Mammary microvascular endothelial cell (primary cell): ENCODE data around the genes NUDC and STX12.

- RAMPAGE, long total RNA: start-site peak on the plus strand at chr1:26921722-26921818, 21,751 and 7,617 reads in 2 replicates
Observed at GRCh38 chr1:26921160-26922187, at the start of gene NUDC. Gene NUDC (plus strand): TSS chr1:26921743.

DNA sequence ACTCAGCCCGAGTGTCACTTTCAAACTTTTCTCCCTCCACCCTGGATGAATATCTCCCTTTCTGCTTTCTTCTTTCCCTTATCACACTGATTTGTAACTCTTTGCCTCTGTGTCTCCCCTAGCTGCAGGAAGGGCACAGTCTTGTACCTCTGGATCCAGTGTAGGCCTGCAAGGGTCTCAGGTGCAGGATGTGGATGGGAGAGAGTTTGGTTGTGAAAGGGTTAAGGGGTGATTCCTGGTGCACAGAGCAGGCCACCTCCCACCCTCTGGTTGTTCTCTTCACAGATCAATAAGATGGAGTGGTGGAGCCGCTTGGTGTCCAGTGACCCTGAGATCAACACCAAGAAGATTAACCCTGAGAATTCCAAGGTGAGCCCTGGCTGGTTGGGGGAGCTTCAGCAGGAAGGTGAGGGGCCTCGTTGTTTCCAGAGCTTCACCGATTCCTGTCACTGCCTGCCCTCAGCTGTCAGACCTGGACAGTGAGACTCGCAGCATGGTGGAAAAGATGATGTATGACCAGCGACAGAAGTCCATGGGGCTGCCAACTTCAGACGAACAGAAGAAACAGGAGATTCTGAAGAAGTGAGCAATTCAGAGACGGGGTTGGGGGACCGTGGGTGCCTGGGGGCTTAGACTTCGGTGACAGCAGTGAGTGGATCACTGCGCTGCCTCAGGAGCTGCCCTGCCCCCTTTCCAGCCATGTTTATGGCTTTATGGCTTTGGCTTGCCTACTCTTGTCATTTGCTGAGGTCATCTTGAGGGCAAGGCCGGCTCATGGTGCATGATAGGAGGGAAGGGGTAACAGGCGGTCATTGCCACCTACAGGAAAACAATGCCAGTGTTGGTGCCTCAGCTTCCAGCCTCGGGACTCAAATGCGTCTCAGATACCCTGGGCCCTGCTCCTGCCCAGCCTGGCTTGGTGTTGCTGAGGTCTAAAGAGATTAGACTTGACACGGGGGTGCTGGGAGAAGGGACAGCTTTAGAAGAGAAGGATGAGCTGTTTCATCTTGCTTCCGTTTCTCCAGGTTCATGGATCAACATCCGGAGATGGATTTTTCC is 14.8 kb downstream of the KDF1 start:
- RAMPAGE, long total RNA: no peak

GRCh38 chr1:27070923-27071450 is 58.3 kb upstream of the TENT5B start:
- RAMPAGE, long total RNA: no peak

GRCh38 chr1:27153178-27153761 is 1.7 kb downstream of the SLC9A1 start:
- RAMPAGE, long total RNA: no peak

GRCh38 chr1:27304756-27305451 is 17.1 kb upstream of the TMEM222 start:
- RAMPAGE, long total RNA: no peak

DNA sequence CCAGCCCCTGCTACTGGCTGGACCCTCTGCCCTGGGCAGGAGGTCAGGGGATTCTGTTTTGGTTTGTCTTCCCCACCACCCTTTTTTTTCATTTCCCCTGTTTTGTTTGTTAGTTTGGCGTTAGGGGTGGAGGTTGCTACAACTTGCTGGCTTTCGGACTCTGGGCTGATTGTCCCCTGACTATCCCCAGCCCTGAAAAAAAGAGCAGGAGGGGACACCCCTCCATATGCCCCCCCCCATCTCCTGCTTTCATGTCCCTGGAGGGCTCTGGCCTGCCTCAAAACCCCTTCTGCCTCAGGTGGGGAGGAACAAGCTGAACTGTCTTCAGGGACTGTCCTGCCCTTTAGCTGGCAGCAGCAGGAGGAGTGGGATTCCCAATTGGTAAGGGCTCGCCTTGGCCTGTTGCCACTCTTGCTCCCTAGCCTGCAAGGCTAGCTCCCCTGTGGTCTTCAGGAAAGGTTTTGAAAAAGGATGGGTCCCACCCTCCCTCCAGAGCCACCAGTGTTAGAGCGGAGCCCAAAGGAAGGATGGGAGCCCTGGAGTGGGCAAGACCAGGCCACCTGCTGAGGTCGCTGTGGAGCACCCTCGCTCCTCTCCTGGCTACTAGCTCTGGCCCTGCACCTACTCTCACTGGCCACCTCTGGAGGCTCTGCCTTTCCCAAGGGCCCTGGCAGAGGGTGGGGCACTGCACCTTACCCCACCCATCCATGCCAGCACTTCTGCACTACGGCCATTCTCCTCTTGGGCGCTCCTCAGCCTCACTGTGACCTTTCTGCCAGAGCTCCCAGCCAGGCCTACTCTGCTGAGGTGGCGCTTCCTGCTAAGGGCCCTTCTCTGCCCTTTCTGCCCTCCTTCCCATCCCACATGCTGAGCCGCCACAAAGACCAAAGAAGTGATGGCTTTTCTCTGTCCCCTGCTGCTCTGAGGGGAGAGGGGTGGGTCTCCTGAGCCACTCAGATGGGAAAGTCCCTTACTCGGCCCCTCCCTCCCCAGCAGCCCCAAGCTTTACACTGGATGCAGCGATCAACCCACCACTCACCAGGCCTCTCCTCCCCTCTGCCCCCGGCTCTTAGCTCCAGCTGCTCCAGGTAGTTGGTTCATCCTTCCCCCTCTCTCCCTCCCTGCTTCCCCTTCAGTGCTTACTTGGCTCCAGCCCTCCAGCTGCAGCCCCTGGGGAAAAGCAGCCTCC is 15.2 kb upstream of the TMEM222 start:
- RAMPAGE, long total RNA: no peak

DNA sequence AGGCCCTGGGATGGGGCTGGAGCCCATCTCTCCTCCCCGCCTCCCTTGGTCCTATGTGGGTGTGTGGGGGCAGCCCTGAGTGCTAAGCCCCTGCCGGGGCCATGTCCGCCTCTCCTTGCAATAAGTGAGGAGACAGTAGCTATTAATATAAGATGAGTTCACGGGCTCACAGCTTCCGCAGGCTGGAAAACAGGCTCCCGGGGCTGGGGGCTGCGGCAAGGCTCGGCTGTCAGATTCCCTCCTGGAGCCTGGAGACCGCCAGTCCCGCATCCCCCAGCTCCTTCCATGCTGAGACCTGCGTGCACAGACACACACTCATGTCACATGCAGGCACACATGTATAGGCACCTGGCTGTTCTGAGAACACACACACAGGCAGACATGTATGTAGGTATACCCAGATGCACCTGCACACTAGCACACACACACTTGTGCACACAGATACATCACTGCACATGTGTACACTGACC is 7.2 kb downstream of the GPR3 start:
- RAMPAGE, long total RNA: no peak

GRCh38 chr1:27404963-27405949 is 12.8 kb downstream of the GPR3 start:
- RAMPAGE, long total RNA: no peak

GRCh38 chr1:27523024-27523471 is 33.1 kb upstream of the WASF2 start:
- RAMPAGE, long total RNA: no peak

DNA sequence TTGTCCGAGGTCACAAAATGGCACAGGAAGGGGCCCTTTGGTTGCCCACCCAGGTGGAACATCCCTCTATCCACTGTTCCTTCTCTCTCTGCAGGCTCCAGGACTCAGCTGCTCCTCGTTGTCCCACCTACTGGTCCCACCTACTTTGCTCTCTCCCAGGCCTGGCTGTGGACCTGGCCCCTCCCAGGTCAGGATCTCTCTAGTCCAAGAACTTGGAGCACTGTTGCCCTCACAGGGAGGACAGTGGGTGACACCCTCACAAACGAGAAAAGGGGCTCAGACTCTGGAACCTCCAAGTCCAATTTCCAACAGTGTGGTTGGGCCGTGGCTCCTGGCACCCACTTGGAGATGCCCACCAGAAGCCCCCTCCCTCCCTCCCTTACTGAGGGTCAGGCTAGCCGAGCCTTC is 48.6 kb downstream of the AHDC1 start:
- RAMPAGE, long total RNA: no peak

DNA sequence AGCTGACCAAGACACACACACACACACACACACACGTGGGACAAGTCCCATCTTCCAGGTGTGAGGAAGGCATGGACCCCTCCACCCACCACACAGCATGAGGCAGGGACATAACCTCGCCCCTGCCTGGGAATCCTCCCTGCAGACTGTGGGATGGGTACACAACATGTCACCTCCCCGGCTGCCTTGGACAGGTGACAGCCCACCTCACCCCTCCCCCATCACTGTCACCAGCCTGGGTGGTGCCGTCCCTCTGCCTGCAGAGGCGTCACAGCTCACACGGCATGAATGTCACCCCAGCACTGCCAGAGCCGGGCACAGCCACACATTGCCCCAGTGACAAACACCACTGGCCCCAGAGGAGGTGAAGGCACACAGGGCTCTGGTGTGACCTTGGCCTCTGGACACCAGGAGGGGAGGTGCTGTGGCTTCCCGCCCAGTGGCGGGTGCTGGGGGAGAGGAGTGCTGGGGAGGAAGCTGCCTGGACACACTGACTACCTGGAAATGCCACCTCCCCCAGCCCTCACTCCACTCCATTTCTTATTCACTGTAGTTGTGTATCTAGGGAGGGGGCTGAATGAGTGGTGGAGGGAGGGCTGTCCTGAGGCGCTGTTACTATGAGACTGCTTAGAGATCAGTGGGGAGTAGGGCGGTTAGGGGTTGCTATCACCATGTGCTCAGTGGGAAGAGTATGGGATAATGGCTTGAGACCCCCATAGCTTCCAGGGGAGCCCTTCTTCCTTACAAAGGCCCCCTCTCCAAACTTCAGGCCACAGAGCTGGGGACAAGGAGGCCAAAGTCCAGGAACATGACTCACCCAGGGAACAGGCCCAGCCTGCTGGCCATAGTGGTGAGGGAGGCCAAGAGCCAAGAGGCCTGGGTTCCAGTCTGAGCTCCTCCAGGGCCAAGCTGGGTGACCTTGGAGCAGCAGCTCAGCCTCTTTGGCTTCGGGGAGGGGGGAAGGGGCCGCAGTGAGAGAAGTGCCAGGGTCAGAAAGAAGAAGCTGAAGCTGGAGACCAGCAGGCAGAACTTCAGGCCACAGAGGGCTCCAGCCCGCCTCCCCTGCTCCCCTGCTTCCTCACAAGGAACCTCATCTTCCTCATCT is 40.3 kb downstream of the AHDC1 start:
- RAMPAGE, long total RNA: no peak

- RAMPAGE, long total RNA: no peak
Observed at GRCh38 chr1:27569014-27569425, 34.9 kb downstream of the AHDC1 start.

GRCh38 chr1:27572167-27573332 is 31.4 kb downstream of the AHDC1 start:
- RAMPAGE, long total RNA: no peak

GRCh38 chr1:27574596-27575484 is 29.1 kb downstream of the AHDC1 start:
- RAMPAGE, long total RNA: no peak

- RAMPAGE, long total RNA: no peak
Observed at GRCh38 chr1:27614766-27615506, 11.0 kb upstream of the AHDC1 start.

DNA sequence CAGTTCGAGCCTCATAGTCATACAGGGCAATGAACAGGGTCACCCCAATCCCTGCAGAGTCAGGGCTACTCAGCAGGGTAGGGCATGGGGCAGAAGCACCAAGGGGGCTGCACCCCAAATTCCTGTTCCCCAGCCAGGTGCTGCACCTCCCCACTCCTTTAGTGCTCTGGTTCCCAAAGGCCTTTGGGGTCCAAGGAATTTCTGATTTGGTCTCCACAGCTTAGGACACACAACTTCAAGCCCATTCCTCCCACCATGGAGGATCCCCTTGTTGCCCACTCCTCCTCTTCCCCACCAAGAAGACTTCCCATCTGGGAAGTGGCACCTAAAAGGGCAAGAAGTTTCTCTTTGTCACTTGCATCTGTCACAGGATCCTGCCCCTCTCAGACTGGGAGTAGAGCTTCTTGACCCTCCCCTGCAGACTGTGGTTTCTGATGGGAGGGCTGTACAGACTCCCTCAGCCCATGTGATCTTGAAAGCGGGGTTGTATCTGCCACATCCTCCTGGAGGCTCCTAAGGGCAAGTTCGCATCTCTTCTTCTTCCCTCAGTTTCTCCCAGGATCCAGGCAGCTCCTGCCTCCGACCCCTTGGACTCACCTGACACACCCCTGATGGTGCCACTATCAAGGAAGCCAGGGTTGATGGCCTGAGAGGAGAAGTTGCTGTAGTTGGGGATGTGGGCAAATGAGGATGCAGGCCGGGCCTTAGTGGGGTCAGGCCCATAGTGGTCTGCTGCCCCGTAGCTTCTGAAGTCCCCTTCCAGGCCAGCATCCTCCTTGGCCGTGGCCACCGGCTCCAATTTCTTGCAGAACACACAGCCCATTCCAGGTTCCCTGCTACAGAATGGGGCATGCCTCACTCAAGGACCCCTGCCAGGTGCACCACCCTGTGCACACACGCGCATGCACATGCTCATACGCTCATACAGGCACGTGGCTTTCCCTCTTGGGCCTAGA is 11.6 kb downstream of the FGR start:
- RAMPAGE, long total RNA: no peak

GRCh38 chr1:27772398-27773475 is at the start of gene STX12:
Gene STX12 (plus strand): TSS chr1:27773219.
- RAMPAGE, long total RNA: start-site peak on the plus strand at chr1:27773216-27773281, 2,266 and 1,052 reads in 2 replicates

DNA sequence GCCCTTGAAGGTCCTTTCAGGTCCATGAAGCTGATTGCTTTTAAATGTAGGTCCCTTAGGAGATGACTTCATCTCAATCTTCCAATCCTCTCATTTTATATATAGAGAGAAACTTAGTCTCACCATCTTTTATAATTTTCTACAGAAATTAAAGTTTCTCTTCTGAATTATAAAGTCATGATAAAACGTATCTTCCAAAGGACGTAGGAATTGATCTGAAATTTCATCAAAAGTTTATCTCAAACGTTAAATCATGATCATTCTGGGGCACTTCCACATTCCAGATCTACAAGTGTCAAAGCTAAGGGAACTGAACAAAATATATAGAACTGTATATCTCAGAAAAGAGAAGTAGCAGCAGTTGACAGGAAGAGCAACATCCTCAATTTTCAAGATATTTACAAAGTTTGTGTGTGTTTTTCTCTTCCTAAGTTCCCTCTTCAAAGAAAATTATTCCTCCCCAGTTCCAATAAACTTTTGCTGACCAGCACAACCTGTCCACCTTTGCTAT is 38.3 kb upstream of the EYA3 start:
- RAMPAGE, long total RNA: no peak

DNA sequence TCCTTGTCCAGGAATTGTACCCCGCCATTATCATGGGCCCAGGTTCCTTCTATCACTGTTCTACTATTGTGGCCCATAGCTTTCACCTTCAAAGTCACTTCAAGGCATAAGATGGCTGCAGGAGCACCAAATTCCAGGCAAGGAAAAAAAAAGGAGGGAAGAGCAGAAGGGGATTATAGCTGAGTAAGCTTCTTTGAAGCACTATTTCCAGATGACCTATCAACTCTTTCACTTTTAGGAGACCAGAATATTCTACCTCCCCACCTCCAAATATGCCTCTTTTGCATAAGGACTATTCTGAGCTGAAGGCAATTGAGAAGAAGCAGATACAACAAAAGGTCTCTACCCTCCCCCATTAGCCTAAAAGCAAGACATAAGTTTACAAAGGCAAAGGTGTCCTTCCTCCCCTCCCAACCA is 41.8 kb downstream of the PTAFR start:
- RAMPAGE, long total RNA: no peak

- RAMPAGE, long total RNA: no peak
Observed at GRCh38 chr1:28259739-28260676, 690 bp downstream of the SESN2 start.